Kidney epithelial cell (primary cell): ENCODE measurements around a stretch of chr3.

DNA sequence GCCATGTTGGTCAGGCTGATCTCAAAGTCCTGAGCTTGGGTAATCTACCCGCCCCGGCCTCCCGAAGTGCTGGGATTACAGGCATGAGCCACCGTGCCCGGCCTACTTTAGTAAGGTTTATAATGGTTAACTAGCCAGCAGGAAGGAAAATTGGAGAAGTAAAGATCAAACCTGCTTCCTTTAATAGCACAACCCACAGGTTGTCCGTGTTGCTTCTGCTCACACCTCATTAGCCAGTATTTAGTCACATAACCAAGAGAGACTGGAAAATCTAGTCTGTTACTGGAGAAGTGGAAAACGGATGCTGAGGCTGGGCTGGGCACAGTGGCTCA is 51.9 kb upstream of the TBL1XR1 start:
- RAMPAGE, long total RNA = no peak
- RRBS = no CpG with 5 or more reads among the region's 7 CpGs

DNA sequence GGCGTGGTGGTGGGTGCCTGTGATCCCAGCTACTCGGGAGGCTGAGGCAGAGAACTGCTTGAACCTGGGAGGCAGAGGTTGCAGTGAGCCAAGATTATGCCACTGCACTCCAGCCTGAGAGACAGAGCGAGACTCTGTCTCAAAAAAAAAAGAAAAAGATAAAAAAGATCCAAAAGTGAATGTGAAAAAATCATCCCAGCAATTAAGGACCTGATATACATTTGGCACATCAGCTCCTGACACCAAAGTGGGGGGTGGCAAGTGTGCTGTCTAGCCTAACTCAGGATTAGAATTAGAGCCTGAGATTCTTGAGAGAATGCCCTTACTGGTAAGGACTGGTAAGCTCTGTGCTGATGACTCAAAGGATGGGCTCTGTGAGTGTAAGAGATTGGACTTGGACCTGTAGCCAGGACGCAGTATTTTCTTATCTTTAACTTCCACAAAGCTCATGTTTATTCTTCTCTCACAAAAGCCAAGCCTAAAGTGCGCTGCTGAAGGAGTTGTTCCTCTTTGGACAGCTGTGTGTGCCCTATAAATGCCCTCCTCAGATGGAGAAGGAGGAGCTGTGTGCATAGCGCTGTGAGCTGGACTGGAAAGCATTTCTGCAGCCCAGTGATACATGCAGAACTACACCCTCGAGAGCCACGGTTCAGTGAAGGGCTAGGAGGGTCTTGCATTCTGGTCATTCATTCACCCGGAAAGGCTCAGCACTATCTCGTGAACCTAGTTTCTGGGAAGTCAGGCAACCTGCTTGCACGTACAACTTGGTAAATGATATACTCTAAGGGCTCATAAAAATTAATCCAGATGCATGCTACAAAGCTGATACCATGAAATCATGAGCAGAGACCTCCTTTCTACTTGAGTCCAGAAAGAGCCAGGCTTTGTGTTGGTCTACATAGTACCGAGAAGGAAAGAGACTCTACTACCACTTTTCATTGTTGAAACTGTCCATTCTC is 102.8 kb upstream of the TBL1XR1 start:
- RAMPAGE, long total RNA = no peak
- RRBS = no CpG with 5 or more reads among the region's 12 CpGs

DNA sequence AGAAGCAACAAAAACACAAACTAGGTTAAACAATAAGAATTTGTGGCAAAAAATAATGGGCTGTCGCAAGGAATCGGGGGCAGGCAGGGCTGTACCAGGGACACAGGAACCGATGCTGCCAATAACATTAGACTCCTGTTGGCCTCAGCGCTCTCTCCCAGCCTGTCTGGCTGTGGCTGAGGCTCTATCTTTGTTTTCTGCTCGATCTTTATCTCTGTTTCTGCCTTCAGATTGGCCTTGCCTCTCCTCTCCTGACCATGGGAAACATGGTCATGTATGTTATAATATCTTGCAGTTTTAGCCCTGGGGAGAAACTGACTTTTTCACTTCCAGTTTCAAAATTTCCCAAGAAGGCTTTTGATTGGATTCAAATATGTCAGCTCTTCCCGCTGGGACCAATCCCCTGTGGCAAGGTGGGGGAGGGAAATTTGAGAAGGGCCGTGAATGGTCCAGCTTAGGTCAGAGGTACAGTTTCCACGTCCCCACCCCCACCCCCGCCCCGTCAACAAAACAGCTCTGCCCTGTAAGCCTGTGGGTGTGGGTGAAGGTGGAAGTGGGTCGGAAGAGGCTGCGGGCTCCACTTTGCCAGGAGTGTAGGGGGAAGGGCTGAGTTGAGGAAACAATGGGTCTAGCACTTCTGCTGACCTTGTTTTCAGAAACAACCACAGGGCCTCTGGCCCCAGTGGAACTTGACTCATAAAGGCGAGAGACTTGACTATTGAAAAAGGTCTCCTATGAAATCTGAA is 161.1 kb upstream of the TBL1XR1 start:
- RAMPAGE, long total RNA = no peak
- RRBS = no CpG with 5 or more reads among the region's 13 CpGs

GRCh38 chr3:177394215-177394632 is 196.9 kb upstream of the TBL1XR1 start:
- RAMPAGE, long total RNA = no peak
- RRBS = no CpG with 5 or more reads among the region's 18 CpGs

GRCh38 chr3:177823966-177824517 is 626.8 kb upstream of the TBL1XR1 start:
- RAMPAGE, long total RNA = no peak
- RRBS = no CpG with 5 or more reads among the region's 5 CpGs

- RAMPAGE, long total RNA = no peak
- RRBS = no CpG with 5 or more reads among the region's 4 CpGs
Measured at GRCh38 chr3:178736187-178736735, 200.0 kb downstream of the KCNMB2 start.

DNA sequence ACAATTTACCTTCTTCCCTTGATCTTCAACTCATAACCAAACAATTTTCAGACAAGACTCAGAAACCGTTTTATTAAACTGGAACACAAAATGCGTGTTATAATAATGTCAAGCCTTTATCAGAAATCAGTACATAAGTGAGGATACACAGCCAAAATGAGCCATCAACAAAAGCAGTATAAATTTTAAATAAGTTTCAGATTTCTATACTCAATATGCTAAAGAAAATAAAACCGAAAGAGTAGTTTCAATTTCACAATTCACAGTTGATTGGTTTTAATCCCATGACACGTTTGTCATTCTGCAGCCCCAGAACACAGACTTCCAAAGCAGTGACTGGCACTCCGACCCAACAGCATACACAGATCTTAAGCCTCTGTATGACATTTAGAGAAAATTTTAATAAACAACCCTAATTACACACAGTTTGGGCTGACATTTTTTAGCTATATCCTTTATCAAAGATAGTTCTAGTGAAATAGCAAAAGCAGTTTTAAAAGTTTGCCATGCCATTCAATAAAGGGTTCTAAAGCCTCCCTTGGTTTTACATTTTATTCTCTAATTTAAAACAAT is 54.3 kb downstream of the ZMAT3 start:
- RAMPAGE, long total RNA = no peak
- RRBS = no CpG with 5 or more reads among the region's 5 CpGs

- RAMPAGE, long total RNA = no peak
- RRBS = no CpG with 5 or more reads among the region's 20 CpGs
Measured at GRCh38 chr3:179266811-179267372, 16.0 kb upstream of the KCNMB3 start.

- RAMPAGE, long total RNA = no peak
- RRBS = 0% methylated on average over 14 of the region's 47 CpGs
Measured at GRCh38 chr3:179323159-179323574, 336 bp downstream of the ZNF639 start.

GRCh38 chr3:179323575-179324177 is 845 bp downstream of the ZNF639 start:
- RAMPAGE, long total RNA = no peak
- RRBS = 1% methylated on average over 13 of the region's 42 CpGs

DNA sequence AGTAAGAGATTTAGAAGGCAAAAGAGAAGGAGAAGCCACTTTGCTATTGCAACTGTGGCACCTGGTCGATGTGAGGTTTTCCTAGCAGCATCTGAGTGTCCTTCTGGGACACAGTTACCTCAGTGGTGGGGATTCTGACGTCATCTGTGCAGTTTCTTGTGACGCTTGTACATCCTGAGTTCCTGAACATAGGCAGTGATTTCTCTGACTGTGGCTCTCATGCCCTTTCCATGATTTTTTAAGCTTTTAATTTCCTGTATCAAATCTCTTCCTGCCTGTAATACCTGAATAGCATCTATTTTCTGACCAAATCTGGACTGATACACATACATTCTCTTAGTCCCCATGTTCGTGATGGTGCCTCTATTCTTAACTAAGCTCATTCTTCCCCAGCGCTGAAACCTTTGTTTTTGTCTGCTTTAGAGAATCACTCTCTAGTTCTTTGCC is 9.0 kb downstream of the USP13 start:
- RAMPAGE, long total RNA = no peak
- RRBS = no CpG with 5 or more reads among the region's 5 CpGs

- RAMPAGE, long total RNA = no peak
- RRBS = no CpG with 5 or more reads among the region's 6 CpGs
Measured at GRCh38 chr3:179788448-179789205, 135.8 kb downstream of the USP13 start.

DNA sequence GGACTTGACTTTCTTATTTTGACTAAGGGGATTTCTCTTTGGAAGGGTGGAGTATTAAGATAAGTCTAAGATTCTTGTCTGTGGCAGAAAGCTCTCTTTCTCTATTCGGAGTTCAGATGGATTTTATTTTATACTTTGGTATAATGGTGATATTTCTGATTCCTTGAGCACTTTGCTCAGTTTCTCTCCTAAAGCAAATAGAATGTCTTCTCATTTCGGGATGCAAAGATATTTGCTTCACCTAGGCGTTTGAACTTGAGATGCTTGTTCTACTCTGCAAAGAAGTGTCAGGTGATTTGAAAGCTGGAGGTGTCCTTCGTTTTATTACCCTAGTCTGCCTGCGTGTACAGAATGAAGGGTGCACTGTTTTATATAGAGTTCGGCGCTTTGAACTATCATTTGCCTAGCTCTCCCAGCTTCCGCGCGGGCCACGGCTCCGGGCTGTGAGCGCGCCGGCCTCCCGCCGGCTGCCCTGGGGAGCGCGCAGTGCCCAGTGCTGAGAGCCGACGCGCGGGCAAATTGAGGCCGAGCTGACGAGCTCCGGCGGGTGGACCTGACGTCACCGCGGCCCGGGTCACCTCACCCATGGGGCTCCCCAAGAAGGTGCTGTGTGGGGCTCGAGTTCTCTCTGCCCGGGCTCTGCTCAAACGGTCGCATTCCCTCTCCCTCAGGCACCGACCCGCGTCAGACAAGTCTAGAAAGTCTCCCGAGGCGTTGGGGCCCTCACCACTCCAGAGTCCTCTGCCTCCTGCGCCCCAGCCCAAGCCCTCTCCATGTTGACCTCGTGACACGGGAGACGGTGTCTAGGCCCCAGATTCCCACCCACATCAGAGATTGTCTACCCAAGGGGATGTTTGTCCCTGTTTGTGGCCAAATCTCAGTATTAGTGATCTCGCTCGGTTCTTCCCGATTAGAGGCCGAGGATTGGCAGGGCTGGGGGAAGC is 7.5 kb downstream of the SOX2 start:
- RAMPAGE, long total RNA = no peak
- RRBS = 2% methylated on average over 12 of the region's 48 CpGs

- RAMPAGE, long total RNA = no peak
- RRBS = no CpG with 5 or more reads among the region's 10 CpGs
Measured at GRCh38 chr3:182425972-182426302, 367.4 kb upstream of the ATP11B start.

DNA sequence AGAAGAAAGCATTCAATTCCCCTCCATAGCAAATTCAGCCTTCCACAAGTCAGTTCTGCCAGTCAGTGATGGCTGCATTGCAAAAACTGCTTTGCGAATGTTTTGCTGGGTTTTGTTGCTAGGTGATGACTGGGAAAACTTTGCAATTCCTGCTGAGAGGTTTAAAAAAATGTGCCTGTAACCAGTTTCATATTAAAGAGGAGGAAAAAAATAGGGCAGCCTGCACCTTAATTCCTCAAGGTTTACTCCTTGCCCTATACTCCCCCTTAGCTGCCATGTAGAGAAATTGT is 225.6 kb upstream of the ATP11B start:
- RAMPAGE, long total RNA = no peak
- RRBS = no CpG with 5 or more reads among the region's 1 CpG

DNA sequence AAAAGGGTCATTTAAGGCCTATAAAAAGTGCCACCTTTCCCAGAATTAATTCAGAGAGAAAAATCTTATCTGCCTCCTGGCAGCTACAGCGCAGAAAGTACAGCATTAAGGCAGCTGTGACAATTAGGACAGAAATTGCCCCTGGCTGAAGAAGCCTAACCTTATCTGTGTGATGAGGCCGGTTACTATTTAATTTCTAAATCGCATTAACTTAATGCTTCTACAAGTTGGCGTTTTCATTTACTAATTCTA is 1.2 kb downstream of the ATP11B start:
- RAMPAGE, long total RNA = no peak
- RRBS = no CpG with 5 or more reads among the region's 4 CpGs

DNA sequence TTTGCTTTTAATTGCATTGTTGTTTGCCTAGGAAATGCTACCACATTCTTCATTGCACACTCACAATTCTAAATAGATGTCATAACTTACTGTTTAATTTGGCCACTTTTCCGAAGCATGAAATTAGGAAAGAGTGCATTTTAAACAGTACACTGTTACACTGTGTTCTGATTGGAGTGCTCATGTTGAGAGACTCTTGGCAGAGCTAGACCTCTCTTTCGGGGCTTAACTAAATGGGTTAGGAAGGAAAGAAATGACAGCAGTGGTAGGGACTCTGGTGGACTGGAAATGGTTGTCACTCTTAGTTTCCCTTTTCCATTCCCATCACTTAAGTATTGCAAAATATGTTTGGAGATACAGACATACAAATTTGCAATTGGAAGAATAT is 90.4 kb downstream of the DCUN1D1 start:
- RAMPAGE, long total RNA = no peak
- RRBS = no CpG with 5 or more reads among the region's 2 CpGs

DNA sequence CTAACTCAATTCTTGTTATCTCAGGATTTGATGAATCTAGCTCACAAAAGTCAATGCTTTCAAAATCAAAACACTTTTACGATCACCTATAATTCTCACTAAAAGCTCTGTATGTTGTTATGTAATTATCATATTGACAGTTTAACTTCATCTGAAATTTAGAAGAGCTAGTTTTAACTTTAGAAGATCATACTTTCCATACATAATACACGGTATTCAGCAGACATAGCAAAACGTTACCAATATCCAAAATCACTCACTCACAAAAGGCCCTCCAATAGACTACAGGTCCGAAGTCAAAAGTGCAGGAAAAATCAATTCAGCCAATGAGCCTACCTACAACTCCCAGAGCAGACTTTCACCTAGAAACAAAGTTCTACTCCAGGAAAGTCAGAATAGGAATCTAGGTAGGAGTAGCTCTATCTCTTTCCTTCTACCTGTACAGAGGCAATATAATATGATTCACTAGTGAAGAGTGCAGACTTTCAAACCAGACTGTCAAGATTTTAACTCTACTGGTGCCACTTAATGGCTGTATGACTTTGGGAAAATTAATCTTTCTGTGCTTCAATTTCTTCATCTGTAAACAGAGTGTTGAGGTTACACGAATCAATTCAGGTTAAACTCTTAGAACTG is 9.6 kb downstream of the DCUN1D1 start:
- RAMPAGE, long total RNA = no peak
- RRBS = no CpG with 5 or more reads among the region's 5 CpGs

DNA sequence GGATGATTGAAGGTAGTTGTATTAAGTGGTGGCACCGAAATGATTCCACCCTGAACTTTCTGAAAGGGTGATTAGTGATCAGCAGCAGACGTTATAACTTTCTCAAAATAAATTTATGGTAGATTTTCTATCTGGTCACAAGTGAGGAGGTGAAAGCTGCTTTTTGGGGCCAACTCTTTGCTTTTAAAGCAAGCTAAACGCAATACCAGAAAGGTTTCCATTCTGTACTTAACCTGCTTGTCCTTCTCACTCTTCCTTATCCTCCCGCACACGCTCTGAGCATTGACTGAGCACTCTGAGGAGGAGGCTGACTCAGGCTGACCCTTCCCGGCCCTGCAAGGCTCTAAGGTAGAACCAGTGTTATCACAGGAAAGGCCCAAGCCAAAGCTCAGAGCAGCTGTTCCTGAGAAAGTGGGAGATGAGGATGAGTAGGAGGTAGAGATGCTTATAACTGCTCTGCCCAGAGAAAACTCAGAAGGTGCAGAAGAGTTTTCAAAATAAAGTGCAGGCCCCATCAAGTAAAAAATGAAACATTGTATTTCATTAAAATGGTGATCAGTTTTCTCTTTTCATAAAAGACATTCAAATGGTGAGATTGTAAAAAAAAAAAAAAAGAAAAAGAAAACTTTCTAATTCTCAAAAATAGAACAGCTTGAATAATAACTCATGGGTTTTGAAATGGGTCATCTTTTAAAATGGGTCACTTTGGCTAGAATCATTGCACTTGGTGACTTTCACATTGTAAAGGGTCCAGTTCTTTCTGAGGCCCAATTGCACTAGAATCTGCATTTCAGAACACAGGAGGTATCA is 2.4 kb downstream of the B3GNT5 start:
- RAMPAGE, long total RNA = no peak
- RRBS = no CpG with 5 or more reads among the region's 6 CpGs

DNA sequence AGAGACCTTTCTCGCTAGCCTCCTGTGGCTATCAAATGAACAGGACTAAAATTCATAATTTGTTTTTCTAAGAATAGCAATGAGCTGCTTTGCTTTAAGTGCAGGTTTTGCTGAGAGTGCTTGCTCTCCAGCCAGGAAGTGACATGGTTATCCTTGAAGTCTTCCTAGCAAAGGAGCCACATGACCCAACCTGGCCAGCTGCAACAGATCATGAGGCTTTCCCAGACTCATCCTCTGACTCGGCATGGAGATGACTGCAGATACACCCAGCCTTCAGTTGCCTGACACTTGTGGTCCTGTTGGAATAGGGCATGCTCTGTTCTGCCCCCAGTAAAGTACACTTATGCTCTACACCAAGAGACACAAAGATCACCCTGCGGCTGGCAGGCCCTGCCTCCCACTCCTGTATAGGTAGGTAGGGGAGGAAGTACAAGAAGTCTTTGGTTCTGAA is 35.9 kb downstream of the MCF2L2 start:
- RAMPAGE, long total RNA = no peak
- RRBS = no CpG with 5 or more reads among the region's 3 CpGs